ENCODE measurements around a stretch of chr3.

DNA sequence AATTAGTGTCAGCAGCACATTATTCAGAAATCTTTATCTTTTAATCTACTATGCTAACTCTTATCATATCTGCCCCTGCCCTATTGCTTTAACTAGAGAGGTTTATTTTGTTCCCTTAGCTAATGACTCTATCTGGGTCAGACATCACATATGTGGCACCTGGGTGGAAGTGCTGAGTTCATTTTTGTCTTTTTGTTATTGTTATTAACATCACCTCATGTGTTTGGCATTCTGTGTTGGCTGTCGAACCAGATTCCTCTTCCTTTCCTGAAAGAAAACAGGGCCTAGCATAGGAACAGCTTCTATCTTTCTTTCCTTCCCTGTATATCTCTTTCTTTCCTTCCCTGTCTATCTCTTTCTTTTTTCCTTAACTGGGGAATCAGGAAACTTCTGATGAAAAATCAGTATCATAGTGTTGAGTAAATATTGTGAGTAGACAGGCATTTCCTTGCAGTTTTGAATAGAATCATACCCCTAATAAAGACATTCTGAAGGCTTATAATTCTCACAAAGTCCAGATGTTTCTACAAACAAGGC lies 100.8 kb downstream of the RBMS3 start:
- PRO-cap: no peak

GRCh38 chr3:29598548-29599259 lies 317.8 kb downstream of the RBMS3 start:
- PRO-cap: no peak

GRCh38 chr3:29768850-29769290 lies 488.0 kb downstream of the RBMS3 start:
- PRO-cap: no peak

- PRO-cap: bidirectional peak, plus-strand start at chr3:30426566, minus-strand start at chr3:30426410
These were observed 180.2 kb upstream of the TGFBR2 start for GRCh38 chr3:30426096-30426632.

DNA sequence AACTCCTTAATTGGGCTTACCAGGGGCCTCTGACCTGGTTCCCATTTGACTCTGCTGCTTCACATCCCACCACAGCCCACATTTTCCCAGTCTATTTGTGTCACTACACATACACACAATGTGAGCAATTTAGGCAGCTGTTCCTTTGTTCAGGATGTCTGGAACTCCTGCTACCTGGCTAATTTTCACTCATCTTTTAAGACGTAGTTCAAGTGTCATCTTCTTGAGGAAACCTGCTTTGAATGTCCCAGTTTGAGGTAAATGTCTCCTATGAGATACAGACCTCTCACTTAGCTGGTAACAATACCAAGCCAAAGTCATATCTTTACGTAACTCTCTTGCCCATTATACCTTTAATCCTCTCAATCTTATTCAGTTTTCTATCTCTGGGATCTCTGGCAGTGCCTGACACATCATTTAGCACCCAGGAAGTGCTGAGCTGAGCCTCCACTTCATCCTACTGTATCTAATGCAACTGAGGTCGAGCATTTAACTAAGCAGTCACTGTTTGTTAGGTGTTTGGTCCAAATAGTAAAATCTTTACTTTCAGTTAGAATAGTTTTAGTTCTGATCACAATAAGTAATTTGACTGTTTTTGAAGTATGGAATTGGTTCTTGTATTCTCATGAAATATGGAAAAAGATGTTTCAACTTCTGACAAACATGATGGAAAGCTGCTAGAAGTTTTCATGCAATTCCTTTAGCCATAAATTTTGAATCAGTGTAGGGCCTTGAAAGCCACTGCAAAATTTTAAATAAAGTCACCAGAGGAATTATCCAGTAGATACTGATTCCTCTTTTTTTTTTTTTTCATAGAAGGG lies 4.6 kb downstream of the TGFBR2 start:
- PRO-cap: unidirectional peak, minus-strand start at position 462 of the sequence

DNA sequence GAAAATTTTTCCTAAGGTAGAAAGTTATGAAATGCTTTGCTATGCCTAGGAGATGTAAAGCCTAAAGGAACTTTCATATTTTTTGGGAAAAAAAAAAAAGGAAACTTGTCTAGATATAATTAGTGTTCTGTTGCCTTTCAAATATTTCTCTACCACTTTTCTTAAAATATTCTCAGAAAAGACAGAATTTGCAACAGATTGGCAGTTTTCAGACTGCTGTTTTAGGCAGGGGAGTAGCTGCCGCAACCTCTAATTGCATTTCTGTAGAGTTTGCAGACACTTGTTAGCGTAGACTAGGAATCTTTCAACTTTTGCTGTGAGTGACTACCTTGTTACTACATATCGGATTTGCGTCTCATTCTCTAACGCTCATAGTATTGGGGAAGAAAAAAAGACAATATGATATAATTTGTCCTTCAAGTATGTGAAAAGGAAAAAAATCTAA lies 10.6 kb downstream of the TGFBR2 start:
- PRO-cap: no peak

GRCh38 chr3:30626200-30626659 lies 19.8 kb downstream of the TGFBR2 start:
- PRO-cap: no peak

DNA sequence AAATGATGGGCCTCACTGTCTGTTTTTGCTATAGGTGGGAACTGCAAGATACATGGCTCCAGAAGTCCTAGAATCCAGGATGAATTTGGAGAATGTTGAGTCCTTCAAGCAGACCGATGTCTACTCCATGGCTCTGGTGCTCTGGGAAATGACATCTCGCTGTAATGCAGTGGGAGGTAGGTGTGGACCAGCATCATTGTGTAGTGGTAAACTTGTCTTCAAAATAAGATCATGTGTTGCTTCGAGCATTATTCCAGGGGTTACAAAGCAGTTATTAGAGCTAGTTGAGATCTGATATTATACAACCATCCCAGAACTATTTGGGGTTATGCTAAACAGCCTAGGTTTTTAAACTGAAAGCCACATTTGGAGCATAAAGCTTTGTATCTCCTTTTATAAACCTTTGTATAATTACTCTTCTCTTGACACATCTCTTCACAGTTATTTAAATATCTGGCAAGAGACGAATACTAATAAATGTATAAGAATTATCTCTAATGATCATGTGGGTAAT lies 67.7 kb downstream of the TGFBR2 start:
- PRO-cap: no peak

GRCh38 chr3:31533503-31533930 lies 792 bp downstream of the STT3B start:
- PRO-cap: no peak

GRCh38 chr3:31533931-31534416 lies 1.2 kb downstream of the STT3B start:
- PRO-cap: no peak

DNA sequence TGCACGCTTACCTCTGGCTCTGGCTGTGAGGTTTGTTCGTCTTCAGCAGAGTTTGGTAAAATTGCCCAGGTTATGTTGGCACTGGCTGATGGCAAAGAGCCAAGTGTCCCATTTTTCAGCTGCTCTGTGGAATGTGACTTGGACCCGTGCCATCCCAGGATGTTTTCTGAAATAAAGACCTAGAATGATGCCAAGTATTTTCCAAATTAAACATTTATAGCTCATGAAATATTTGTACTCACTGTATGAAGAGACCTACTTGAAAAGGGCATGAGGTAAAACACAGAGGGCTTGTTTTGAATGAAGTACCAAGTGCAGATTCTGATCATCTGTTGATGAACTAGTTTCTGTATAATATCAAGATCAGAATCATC lies 200.5 kb downstream of the STT3B start:
- PRO-cap: no peak

DNA sequence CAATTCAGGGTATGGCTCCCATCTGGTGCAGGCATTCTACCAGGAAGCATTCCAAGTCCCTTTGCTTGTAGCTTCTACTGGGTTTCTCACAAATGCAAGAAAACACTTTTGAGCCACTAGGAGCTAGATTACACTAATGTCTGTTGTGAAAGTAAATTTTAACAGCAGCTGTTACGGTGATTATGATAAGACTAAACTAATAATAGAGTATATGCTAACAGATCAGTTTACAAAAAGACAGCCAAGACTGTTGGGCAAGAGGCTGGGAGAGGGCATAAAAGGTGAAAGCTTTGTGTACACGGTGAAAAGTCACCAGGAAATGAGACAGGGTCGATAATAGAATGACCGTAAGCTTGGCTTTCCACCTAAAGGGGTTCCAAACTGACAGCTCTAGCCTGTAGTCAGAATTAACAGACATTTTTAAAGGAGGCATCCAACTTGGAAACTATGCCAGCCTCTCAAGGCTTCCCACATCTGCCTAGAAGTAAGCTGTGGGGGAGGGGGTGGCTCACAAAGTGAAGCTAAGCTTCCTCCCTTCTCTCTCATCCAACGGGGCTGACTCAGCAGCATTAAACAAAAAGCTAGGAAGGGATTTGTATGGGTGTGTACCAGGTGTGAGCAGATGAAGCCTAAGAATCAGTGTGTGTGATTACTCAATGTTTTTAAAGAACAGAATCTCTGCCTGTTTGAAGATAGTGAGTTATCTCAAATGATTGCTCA lies 61.1 kb upstream of the GPD1L start:
- PRO-cap: no peak

DNA sequence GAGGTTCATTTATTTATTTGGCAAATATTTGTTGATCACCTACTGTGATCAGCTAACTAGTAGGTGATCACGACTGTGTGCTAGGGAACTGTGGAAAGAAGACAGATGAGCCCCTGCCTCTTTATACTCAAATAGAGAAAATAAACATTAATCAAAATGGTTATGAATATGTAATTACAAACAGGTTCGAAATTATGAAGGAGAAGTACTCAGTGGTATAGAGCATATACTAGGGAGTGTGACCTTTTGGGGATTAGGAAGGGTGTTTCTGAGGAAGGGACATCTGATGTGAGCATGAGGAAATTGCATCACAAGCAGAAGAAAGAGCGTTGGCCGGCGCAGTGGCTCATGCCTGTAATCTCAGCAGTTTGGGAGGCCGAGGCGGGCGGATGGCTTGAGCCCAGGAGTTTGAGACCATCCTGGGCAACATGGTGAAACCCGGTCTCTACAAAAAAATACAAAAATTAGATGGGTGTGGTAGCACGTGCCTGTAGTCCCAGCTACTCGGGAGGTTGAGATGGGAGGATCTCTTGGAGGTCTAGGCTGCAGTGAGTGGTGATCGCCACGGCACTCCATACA lies 6.8 kb downstream of the CMTM7 start:
- PRO-cap: no peak

DNA sequence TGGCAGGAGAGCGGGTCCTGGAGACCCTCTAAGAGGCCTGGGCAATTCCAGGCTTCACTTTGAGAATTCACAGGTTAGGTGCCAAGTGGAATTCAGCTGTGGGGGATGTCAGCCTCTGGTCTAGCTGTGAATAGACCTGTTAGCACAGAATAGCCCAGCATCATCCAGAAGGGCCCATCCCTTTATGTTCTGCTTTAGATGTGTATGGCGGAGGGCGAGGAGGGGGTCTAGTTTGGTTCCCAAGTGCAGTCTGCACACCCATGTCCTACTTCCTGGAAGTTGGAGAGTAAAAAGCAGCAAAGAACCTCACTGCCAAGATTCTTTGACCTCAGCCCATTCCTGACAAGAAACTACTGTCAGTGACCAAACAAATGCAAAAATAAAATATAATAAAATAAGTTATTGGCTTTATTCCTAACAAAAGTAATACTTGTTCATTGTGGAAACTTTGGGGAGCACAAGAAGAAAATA lies 7.9 kb downstream of the CMTM7 start:
- PRO-cap: no peak

- PRO-cap: no peak
These were observed 33.2 kb downstream of the CMTM7 start for GRCh38 chr3:32424782-32425237.

GRCh38 chr3:32428844-32429213 lies 37.2 kb downstream of the CMTM7 start:
- PRO-cap: no peak

DNA sequence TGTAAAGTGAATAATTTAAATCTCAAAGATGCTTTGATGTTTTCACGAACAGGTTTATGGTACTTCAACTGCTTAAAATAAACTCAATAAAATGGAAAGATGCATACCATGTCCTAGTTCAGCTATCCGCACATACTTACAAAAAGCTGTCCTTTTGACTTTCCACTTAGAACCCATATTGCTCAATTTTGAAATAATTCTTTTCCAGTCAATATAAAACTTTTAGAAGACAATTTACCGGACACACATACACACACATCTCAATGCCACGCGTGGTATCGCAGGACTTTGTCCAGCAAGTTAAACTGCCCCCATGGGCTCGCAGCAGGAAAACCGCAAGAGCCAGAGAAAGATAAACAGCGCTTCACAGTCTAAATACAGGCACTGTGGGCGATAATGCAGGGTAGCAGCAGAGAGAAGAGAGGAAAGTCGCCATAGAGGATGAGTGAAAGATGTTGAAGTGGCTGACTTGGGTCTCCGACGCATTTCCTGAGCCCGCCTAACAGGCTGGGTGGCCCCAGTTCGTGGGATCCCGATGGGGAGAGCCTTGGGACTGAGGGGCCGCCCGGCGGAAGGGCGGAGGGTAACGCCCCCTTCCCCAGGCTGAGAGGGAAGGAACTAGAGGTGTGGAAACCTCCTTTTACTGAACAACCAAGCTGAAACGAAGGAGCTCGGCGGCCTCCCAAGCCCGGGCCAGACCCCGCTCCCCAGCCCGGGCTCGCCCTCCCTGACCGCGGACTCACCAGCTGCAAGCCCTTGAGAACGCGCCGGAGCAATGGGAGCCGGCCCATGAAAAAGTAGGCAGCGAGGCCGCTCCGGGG lies 577 bp downstream of the CMTM6 start:
- PRO-cap: unidirectional peak, plus-strand start at position 380 of the sequence; bidirectional peak, plus-strand start at position 646 of the sequence, minus-strand start at position 491 of the sequence

- PRO-cap: no peak
These were observed 11.2 kb upstream of the CNOT10 start for GRCh38 chr3:32673680-32674329.

DNA sequence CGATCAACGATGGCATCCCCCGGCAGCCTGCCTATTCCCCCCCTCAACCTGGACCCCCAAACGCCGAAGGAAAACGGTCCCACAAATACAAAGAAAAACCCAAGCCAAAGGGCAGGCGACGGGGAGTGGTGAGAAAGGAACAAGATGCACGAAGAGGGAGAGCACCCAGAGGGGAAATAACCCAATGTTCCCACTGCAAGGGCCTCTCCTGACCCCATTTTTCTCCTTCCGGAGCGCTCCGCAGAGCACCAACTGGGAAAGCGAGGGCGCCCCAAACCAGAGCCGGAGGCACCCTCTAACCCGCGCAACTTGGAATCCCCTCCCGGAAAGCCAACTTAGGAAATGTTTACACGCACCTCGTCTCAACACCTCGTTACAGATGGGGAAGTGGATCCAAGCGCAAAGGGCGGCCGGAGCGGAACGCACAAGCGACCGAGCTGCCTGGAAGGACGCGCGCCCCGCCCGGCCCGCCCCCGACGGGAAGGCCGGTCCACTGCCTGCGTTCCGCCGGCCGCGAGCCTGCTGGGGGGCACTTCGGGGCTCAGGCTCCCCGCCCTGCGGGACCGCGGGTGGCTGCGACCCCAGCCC lies 489 bp downstream of the GLB1 start:
- PRO-cap: bidirectional peak, plus-strand start at position 425 of the sequence, minus-strand start at position 178 of the sequence; unidirectional peak, minus-strand start at position 439 of the sequence; unidirectional peak, minus-strand start at position 460 of the sequence

- PRO-cap: no peak
These were observed 3.0 kb downstream of the UBP1 start for GRCh38 chr3:33436968-33437932.

Data from right common carotid artery plus branches (tissue), 1 donor.